Umbilical cord (tissue), 2 donors: ENCODE measurements around a stretch of chr22.

DNA sequence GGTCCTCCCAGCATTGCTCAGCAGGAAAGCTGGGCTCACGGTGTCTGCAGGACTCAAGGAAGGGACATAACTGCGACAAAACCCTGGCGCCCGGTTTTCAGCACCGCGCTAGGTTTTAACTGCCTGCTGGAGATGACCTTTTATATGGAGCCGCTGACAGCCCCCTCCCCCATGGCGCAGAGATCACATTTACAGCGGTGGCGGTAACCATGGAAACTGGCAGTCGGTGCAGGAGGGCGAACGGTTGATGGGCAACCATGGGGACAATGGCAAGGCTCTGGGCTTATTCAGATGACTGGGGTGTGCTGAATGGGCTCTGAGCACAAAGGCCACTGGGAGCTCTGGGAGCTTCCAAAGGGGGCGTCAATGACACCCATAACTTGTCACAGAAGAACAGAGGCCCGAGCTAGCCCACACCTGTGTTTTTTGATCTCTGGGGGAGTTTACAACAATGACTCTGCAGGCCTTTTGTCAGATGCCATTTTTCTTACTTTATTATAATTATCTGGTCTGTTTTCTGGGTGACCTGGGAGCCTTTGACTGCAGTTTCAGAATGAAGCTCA lies 37.1 kb downstream of the CELSR1 start:
- RAMPAGE, long total RNA, result no peak

GRCh38 chr22:46538397-46539171 lies 1.2 kb upstream of the CELSR1 start:
- RAMPAGE, long total RNA, result no peak

DNA sequence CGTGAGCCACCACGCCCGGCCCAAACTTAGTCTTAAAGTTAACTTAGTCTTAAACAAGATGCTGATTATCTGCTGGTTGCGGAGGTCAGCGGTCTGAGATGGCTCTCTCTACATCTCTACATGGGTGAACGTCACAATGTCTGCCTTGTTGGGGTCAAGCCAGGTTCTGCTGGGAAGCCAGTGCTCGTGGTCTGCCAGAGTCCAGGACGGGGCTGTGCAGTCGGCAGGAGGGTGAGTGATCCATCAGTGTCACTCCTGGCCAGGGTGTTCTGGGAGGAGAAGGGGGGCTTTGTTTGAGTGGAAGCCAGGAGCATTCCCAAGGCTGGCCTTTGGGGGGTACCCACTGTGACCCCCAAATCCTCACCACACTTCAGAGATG lies 11.4 kb upstream of the CELSR1 start:
- RAMPAGE, long total RNA, result no peak

DNA sequence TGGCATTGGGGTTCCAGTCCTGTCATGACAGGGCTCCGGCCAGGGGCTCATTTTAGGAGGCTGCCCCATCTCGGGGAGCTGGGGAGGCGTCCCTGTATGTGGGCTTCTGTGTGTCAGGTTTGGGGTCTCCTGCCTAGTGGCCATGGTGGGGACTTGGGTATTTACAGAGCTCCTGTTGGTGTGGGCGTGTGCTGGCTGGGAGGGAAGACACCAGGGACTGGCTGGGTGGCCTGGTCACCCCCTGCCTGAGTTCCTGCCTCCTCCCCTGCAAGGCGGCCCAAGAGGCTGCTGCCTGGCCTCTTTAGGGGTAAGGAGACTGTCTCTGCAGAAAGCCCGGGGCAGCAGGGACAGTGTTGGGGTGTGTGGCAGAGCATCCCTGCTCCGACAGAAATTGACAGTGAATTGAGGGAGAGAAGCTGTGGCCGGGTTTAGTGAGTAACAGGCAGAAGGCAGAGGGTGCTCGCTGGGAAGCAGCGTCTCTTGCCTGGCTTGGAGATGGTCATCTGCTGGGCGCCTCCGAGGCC lies 40.4 kb upstream of the GRAMD4 start:
- RAMPAGE, long total RNA, result no peak

DNA sequence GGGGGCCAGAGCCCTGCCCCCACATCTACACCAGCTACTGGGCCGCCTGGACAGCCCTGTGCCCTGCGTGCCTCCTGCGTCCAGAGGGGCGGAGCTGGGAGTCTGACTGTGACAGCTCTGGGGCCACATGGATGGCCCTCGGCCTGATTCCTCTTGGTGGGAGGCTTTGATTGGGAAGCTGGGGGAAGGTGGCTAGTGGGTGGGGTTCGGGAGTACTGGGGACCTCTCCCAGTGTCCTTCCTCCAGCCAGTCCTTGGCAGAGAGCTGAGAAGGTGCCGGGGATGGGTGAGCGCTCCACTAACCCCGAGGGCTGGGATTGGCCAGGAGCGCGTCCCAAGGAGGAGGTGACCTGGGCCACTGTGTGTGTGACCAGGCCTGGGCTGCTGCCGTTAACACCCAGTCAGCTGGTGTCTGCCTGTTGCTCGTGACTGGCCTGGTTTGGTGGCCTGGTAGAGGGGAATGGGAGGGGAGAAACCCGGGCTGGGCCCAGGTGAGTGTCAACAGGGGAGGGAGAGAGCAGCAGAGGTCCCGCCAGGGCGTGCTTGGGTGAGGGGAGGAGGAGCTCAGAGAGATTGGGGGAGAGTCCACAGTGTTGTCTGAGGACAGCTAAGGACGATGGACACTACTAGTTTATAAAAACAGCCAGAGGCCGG lies 29.9 kb upstream of the GRAMD4 start:
- RAMPAGE, long total RNA, result no peak

GRCh38 chr22:46604303-46604791 lies 15.8 kb upstream of the GRAMD4 start:
- RAMPAGE, long total RNA, result no peak

DNA sequence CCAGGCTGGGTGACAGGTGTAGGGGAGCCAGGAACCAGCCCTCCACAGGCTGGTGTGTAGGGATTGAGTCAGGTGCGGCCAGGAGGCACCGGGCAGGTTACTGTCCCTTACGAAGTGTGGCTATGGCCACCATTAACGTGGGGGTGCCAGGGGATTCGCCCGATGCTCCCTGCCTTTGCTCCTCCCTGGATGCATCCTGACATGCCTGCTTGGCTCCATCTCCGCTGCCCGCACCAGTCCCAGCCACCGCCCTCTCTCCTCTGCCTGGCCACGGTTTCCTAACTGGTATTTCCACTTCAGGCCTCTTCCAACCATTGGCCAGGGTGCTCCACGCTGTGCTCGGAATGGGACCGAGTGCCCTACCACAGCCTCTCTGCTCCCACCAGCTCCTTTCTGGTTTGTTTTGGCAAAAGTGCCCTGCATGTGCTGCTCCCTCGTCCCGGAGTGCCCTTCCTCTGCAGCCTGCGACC lies 12.8 kb upstream of the GRAMD4 start:
- RAMPAGE, long total RNA, result no peak

GRCh38 chr22:46649267-46649669 lies 29.1 kb downstream of the GRAMD4 start:
- RAMPAGE, long total RNA, result no peak

GRCh38 chr22:46649670-46650592 lies 29.7 kb downstream of the GRAMD4 start:
- RAMPAGE, long total RNA, result no peak

DNA sequence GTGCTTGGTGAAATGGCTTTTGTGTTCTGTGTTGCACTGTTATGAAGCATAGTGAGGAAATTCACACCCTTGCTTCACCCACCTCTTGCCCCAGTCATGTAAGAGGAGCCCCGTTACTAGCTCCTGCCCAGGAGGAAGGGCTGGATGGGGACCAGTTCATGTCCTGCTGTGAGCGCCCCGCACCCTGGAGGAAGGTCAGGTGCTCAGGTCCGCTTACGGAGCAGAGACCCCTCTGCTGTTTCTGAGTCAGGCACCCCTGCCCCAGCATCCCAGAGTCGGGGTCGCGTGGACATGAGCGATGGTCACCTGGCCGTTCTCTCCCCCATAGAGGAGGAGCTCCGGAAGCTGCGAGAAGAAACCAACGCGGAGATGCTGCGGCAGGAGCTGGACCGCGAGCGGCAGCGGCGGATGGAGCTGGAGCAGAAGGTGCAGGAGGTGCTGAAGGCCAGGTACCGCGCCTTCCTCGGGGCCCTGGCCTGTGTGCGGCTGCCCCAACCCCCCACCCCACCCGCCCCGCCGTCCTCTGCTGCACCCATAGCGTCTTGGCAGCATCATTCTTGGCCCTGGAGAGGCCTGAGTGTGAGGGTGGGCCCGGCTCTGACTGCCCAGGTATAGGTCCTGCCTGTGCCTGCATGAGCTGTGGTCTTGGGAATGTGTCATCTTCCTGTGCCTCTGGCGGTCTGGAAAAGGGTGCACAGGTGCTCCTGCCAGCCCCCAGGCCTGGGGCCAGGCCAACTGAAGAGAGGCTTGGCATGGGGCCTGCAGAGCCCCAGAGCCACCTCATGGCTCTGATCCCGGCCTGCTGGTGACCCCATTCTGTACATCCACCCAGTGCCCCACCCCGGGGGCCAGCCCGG lies 37.9 kb downstream of the GRAMD4 start:
- RAMPAGE, long total RNA, result no peak

GRCh38 chr22:46675029-46675750 lies 55.0 kb downstream of the GRAMD4 start:
- RAMPAGE, long total RNA, result no peak

DNA sequence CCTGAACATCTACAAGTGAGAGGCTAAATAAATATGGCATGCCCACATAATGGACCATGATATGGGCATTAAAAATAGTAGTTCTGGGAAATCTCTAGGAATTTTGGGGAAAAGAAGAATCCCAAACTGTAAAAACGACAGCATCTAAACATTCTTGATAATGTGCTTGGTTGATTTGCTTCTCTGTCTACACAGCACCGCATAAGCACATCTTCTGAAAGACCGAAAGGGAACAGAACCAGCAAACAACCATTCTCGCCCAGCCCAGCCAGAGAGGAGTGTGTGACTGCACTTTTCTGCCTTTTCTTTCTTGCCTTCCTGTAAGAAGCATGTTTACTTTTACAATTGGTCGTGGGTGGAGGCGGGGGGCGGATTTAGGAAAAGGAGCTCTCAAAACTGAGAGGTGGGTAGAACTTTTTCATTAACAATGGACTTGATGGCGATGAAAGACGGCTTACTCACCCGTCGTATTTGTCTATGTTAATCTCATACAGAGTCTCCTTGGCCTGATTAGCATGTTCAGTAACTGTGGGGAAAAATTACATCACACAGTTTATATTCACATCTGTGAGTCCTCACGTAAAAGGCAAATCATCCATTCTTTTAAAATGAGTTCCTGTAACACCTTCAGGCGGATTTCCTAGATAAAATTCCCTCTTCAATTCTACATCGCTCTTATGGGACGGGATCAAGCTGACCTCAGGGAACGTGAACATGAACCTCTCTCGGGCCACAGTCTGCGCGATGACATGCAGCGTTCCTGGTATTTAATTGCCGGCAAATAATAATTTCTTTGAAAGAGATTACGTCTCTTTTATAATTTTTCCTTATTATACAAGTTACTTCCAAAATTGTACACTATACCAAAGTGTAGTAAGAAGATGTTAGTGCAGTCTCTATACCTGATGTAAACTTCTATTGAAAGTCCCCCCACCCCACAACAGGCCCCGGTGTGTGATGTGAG lies 27.1 kb downstream of the CERK start:
- RAMPAGE, long total RNA, result no peak

- RAMPAGE, long total RNA, result no peak
These were observed 1.0 kb upstream of the CERK start for GRCh38 chr22:46738805-46739714.

- RAMPAGE, long total RNA, result no peak
These were observed 101.9 kb downstream of the TBC1D22A start for GRCh38 chr22:46864135-46864977.

GRCh38 chr22:46940456-46941081 lies 178.1 kb downstream of the TBC1D22A start:
- RAMPAGE, long total RNA, result no peak

- RAMPAGE, long total RNA, result no peak
These were observed 180.1 kb downstream of the TBC1D22A start for GRCh38 chr22:46942572-46942880.

GRCh38 chr22:47154451-47155327 lies 392.2 kb downstream of the TBC1D22A start:
- RAMPAGE, long total RNA, result no peak

GRCh38 chr22:47703747-47704176 lies 785.6 kb upstream of the TAFA5 start:
- RAMPAGE, long total RNA, result no peak

- RAMPAGE, long total RNA, result no peak
These were observed 92.6 kb upstream of the TAFA5 start for GRCh38 chr22:48396629-48397240.

GRCh38 chr22:48719065-48719468 lies 229.7 kb downstream of the TAFA5 start:
- RAMPAGE, long total RNA, result no peak